NB4 (cell line): ENCODE data around the genes PKIB and HDDC2.

DNA sequence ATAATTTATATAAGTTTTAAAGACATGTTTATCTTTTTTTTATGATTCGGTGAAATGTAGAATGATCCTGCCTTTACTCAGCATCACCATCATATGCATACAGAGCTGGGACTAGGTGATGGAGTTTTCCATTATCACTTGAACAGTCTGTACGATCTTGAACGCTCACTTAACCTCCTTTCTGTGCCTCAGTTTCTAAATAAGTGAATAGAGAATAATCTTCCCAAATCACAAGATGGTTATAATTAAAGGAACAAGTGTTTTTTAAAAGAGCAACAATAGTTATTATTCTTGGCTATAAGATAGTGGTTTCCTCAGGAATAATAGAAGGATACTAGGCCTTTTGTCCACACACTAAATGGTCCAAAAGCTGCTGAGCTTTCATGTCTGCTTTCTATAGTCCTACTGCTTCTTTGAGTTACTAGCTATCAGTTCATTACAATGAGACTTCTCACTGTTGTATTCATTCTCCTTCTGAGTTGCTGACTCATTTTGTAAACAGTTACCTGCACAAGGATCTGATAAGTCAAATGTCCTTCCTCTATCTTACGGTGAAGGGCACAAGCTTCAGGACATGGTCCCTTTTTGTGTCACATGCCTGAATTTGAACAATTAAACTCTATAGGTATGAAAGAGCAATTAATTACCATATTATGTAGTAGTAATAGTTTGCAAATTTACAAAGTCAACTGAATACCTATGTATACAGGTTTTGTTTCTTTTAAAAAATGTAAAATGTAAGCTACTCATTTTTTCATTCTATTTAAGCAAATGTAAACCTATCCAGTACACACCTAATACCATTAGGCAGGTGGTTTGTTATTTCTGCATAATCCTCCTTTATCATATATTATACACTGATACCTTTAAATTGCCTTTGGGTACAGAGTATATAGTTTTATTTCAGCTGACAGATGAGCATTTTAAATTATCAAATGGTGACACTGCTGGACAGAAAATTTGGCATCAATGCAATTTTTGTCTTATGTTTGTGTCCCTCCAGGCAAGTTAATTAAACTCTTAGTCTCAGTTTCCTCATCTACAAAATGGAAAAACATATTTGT is 90.5 kb downstream of the MAN1A1 start:
- RRBS, result no CpG with 5 or more reads among the region's 4 CpGs

GRCh38 chr6:119301898-119302390 is 47.6 kb downstream of the MAN1A1 start:
- RRBS, result no CpG with 5 or more reads among the region's 2 CpGs

GRCh38 chr6:119329776-119330433 is 19.7 kb downstream of the MAN1A1 start:
- RRBS, result no CpG with 5 or more reads among the region's 2 CpGs

- RRBS, result no CpG with 5 or more reads among the region's 6 CpGs
Measured at GRCh38 chr6:119330494-119331304, 18.9 kb downstream of the MAN1A1 start.

GRCh38 chr6:119346382-119347071 is 3.0 kb downstream of the MAN1A1 start:
- RRBS, result no CpG with 5 or more reads among the region's 8 CpGs

GRCh38 chr6:119350052-119351013 is 772 bp upstream of the MAN1A1 start:
- RRBS, result 25% methylated on average over 14 of the region's 42 CpGs

DNA sequence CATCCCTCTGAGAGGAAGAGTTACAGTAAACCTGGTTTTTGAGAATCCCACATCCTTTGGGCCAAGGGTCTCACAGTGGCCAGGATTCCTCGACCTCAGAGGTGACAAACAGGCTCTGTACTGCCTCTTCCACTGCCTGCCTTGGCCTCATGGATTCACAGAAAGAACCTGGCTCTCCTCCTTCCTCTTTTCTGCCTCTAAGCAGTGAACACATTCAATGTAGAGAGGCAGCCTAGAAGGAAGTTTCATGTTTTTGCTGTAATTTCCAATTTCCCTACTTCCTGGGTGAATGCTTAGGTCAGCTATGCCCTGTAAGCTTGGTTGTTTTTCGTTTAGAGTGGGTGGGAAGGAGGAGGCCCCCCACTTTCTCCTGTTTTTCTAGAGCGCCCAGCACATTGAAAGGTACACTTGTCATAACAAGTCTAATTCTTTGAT is 99.7 kb upstream of the MAN1A1 start:
- RRBS, result no CpG with 5 or more reads among the region's 3 CpGs

- RRBS, result no CpG with 5 or more reads among the region's 4 CpGs
Measured at GRCh38 chr6:120931395-120931777, 402.9 kb downstream of the TBC1D32 start.

- RRBS, result no CpG with 5 or more reads among the region's 7 CpGs
Measured at GRCh38 chr6:122147192-122147747, 252.2 kb upstream of the HSF2 start.

DNA sequence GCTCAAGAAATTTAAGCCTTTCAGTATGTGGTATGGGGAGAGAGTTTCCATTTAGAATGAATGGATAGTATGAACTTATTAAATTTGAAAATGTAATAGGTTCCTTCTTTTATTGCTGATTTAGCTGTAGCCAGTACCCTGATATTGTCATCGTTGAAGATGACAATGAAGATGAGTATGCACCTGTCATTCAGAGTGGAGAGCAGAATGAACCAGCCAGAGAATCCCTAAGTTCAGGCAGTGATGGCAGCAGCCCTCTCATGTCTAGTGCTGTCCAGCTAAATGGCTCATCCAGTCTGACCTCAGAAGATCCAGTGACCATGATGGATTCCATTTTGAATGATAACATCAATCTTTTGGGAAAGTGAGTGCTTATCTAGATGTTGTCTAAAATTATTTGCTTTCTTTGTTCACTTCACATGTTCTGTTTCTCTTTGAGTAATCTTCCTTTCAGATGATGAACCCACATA is 23.2 kb downstream of the HSF2 start:
- RRBS, result no CpG with 5 or more reads among the region's 1 CpG

- RRBS, result 57% methylated on average over 13 of the region's 66 CpGs
Measured at GRCh38 chr6:122609797-122610609, at the start of gene PKIB. Gene PKIB, plus strand, starts transcription at chr6:122610405.

GRCh38 chr6:122788155-122788612 is 874 bp upstream of the SMPDL3A start:
- RRBS, result no CpG with 5 or more reads among the region's 6 CpGs

DNA sequence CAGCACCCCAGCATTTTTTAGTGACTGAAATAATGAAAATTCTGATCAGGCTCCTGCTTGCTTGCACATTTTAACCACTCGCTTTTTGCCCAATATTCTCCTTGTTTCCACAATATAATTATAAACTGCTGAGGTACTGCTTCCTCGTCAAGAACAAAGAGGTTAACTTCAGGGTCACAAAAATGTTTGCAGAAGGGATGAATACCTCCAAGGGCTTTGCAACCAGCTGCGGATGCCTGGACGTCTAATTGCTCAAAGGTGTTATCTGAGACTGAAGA is 506 bp upstream of the SMPDL3A start:
- RRBS, result no CpG with 5 or more reads among the region's 4 CpGs

GRCh38 chr6:124223594-124224231 is 420.0 kb downstream of the NKAIN2 start:
- RRBS, result no CpG with 5 or more reads among the region's 3 CpGs

- RRBS, result no CpG with 5 or more reads among the region's 4 CpGs
Measured at GRCh38 chr6:124964622-124965195, 2.5 kb downstream of the RNF217 start.

DNA sequence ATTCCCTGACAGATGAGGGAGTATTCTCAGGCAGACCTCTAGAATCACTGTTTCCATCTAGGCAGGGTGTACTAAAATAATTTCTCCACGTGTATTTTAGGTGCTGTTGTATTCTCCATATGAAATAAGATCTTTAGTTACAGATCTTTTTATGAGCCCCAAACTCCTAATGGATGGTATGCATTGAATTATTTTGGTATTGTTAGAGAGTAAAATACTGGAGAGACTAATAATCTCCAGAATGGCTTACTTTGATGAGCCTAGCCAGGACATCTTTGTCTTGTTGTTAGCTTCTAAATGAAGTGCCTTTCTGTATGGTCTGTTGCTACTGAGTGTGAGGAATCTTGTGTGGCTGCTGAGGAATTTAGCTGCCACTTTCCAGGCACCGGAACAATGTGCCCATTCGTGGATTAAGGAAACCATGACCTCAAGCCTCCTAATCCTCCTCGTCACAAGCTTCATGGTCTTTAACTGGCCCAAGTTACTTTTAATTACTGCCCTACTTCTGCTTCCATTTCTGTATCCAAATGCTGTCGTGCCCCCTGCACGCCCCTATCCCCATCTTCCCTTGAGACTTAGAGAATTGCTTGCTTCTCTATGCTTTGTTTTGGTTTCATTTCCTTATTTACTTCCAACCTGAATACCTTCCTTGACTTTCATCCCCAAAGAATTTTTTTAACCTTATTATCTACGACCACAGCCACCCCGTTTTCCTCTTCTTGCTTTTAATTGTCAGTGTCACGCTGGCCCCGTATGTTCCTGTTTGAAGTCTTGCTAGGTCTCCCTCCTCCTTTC is 39.9 kb downstream of the RNF217 start:
- RRBS, result no CpG with 5 or more reads among the region's 10 CpGs

DNA sequence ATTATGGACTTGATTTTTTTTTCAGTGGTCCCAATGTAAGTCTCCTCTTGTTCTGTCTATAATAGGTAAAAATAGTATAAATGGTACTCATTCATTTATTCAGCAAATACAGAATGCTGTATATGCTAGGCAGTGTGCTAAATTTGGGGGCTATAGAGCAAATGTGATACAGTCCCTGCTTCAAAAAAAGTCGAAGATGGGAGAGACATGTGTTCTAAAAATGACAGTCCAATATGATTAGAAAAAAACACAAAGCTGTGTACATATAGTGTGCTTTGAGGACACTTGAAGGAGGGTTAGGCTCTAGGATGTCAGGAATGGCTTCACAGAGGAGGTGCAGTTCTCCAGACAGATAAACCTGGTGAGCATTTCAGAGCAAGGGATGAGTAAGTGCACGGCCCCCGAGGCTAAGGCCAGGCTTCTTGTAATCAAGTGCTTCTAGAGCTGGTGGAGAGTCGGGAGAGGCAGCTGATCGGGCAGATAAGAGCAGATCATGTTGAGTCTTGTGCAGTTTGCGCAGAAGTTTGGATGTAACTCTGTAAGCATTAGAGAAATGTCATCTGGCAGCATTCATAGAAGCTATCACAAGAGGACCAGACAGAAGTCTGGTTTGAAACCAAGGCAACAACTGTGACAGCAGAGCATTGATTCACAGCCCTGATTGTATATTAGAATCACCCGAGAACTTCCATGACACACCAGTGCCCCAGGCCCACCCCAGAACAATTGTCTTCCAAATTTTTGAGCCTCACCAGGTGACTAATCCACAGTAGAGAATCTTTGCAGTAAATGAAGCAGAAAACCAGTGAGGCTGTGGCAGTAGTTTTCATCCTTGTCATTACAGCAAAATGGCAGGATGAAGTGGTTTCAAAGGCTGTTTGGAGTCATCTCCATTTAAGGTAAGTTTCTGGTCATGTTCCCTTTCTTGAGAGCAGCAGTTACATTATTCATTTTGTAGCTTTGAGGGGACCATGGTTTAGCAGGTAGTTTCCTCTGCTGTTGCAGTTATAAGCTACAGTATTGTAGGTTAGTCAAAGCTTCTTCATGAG is 83.8 kb downstream of the RNF217 start:
- RRBS, result no CpG with 5 or more reads among the region's 7 CpGs

DNA sequence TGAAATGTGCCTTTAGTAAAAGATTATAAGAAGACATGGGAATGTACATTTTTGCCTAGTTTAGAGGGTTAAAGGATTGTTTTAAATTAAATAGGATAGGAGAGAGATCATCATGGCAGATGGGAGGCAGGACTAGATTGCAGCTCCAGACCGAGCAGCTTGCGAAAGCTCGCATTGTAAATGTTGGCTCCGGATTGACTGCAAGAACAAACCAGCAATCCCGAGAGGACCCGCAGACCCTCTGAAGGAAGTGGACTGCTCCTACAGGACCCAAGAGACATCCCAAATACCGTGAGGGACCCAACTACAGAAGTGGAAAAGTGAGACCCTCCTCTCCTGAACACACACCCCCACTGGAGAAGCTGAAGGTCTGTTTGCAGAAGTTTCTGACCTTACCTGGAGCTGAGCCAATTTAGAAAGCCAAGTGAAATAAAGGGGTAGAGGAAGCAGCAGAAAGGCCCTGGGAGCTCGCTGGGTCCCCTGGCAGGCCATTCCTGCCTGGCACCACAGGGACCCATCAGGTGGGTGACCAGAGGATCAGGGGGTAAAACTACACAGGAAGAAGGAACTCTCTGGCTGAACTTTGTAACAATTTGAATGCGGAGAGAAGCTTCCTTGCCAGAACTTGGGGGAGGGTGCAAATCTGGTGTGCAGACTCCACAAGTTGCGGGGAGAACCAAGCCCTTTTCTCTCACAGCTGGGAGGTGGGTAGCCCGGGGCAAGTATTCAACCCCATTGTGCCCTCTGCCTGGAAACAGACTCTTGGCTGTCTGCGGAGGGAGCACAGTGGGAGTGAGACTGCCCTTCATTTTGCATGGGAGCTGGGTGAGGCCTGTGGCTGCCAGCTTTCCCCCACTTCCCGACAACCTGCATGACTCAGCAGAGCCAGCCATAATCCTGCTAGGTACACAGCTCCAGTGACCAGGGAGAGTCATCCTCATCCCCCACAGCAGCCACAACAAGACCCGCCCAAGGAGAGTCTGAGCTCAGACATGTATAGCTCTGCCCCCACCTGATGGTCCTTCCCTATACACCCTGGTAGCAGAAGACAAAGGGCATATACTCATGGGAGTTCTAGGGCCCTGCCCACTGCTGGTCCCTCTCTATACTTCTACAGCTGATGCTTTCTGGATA is 29.7 kb upstream of the TPD52L1 start:
- RRBS, result no CpG with 5 or more reads among the region's 14 CpGs

GRCh38 chr6:125301459-125302550 is at the start of gene HDDC2:
Gene HDDC2, minus strand, starts transcription at chr6:125301967.
- RRBS, result 1% methylated on average over 35 of the region's 66 CpGs